Measurements from ENCODE around the gene CTNS.

- CAGE, long polyA plus RNA = no peak
- RRBS = no CpG with 5 or more reads among the region's 10 CpGs
Observed at GRCh38 chr17:3609876-3610167, 611 bp upstream of the TRPV1 start.

- CAGE, long polyA plus RNA = no peak
- RRBS = 1% methylated on average over 59 of the region's 105 CpGs
Observed at GRCh38 chr17:3635990-3637099, at the start of gene CTNS. Gene CTNS (plus strand): TSS chr17:3636760.

GRCh38 chr17:3738489-3739112 is 14.9 kb downstream of the HASPIN start:
- CAGE, long polyA plus RNA = no peak
- RRBS = no CpG with 5 or more reads among the region's 14 CpGs

- CAGE, long polyA plus RNA = no peak
- RRBS = no CpG with 5 or more reads among the region's 12 CpGs
Observed at GRCh38 chr17:3798401-3799210, 2.4 kb downstream of the ITGAE start.

- CAGE, long polyA plus RNA = no peak
- RRBS = no CpG with 5 or more reads among the region's 18 CpGs
Observed at GRCh38 chr17:3904447-3905004, 11.7 kb upstream of the CAMKK1 start.

DNA sequence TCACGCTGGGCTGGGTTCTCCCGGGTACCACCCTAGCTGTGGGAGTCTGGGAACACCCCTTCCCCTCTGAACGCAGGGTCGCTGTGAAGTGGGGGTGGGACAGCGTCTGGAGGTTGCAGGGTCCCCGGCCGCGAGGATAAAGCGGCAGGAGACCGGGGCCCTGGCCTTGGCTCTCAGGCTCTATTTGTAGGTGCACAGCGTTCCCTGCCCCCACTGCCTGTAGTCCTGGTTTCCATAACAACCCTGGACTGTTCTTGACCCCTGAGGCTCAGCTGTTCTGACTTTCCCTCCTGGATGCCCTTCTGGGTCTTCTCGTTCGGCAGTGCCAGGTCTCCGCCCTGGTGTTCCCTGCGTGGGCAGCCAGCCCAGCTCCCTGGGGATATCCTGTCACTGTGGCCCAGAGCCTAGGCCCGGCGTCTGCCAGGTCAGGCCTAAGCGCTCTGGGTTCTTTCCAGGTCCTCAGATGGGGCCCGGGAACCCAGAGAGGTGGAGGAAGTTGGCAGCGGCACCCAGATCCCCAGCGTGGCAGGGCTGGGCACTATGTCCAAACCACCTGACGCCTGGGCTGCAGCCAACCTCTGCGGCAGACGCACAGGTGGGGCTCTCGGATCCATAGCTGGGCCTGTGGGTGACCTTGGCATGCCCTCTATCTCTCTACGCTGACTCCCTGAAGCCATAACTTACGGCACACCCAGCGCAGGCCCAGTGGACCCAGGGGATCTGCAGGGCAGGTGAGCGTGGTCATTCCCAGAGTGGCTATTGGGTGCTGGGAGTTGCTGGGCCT is 12.4 kb upstream of the ATP2A3 start:
- CAGE, long polyA plus RNA = no peak
- RRBS = 37% methylated on average over 7 of the region's 29 CpGs

- CAGE, long polyA plus RNA = no peak
- RRBS = no CpG with 5 or more reads among the region's 6 CpGs
Observed at GRCh38 chr17:4032751-4033139, 68.5 kb upstream of the ATP2A3 start.

DNA sequence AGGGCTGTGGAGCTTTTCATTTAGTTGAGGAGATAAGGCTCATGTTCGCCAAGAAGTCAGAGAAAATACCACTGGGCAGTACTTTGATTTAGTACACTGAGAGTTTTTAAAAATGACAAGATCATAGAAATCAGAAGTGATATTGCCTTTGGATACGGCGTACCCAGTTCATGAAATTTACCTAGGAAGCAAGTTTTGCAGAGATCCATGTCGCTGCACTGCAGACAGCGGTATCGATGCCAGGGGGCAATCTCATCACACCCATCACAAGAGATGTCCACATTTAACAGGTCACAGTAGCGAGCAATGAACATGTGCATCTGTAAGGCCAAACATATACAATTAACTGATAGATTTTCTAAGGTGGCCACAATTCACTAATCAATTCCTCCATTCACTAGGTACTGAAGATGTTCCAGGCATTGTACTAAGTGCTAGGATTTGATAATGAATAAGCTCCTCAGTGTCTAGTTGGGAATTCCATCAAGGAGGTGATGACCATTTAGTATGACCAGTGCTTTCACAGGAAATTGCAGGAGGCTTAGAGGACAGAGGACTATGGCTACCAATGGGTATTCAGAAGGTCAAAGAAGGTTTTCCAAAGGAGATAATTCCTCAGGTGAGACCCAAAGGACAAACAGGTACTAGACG is 88.8 kb downstream of the ZZEF1 start:
- CAGE, long polyA plus RNA = no peak
- RRBS = no CpG with 5 or more reads among the region's 8 CpGs

DNA sequence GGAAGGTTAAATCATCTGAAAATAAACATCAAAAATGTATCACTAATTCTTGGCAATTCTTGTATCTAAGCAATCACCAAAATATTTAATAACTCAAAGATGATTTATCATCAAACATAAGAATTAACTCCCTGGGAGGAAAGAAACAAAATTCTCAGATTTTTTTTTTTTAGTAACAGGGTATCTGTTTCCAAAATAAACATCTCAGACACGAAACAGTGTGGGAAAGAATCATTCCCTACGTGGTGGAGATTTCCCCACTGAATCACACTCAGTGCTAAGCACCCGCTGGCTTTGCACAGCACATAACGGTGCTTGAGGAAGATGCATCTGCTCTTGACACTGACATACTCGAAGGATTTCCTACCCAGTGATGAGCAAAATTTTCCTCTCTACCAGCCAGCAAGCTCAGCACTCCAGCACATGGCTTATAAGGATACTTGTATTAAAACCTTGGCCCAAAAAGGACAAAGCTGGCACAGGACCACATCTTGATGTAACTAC is 59.2 kb downstream of the ANKFY1 start:
- CAGE, long polyA plus RNA = no peak
- RRBS = no CpG with 5 or more reads among the region's 5 CpGs

DNA sequence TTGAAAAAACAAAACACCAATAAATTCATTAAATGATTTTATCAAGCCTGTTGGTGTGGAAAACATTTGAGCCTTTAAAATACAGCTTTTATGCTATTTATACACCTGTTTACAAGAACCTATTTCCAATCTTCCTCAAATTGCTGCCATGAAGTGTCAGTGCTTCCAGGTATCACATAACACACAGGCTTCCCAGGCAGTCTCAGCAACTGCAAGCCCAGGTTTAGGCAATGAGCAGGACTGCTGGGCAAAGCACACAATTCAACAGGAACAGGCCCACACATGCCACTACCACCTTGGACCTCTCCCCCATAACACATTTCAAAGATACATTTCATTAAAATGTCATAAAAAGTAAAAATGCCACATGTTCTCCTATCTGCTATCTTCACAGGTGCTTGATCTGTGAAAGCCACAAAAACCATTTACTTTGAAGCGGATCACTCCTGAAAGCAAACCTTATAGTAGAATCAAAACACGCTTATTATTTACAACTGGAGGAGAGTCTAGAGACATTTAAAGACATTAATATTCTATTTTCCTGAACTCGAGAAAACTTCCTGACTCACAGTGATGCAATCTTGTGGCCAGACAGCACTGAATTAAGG is 31.6 kb downstream of the ANKFY1 start:
- CAGE, long polyA plus RNA = no peak
- RRBS = no CpG with 5 or more reads among the region's 3 CpGs

GRCh38 chr17:4247478-4248517 is 16.0 kb downstream of the ANKFY1 start:
- CAGE, long polyA plus RNA = no peak
- RRBS = no CpG with 5 or more reads among the region's 17 CpGs

DNA sequence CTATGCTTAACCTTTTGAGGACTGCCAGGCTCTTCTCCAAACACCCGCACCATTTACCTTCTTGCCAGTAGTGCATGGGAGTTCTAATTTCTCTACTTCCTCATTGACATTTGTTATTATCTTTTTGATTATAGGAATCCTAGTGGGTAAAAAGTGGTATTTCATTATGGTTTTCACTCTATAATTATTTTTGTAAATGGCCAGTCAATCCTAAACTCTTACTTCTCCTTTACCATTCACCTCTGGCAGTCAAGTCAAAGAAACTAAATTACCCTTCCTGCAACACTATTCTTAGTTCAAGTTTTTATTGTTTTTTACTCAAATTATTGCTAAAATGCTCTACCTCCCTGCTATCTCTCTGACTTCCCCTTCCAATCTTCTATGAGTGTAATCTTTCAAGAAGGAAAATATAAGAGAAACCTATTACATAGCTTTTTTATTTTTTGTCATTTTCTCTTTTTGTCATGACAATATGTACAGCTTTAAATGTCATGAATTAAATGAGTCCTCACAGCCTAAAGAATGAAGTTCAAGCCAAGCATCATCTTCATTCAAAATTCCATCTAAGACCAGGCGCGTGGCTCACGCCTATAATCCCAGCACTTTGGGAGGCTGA is 29.9 kb upstream of the ANKFY1 start:
- CAGE, long polyA plus RNA = no peak
- RRBS = no CpG with 5 or more reads among the region's 4 CpGs

GRCh38 chr17:4479992-4480474 is 18.6 kb upstream of the SPNS2 start:
- CAGE, long polyA plus RNA = no peak
- RRBS = no CpG with 5 or more reads among the region's 7 CpGs

DNA sequence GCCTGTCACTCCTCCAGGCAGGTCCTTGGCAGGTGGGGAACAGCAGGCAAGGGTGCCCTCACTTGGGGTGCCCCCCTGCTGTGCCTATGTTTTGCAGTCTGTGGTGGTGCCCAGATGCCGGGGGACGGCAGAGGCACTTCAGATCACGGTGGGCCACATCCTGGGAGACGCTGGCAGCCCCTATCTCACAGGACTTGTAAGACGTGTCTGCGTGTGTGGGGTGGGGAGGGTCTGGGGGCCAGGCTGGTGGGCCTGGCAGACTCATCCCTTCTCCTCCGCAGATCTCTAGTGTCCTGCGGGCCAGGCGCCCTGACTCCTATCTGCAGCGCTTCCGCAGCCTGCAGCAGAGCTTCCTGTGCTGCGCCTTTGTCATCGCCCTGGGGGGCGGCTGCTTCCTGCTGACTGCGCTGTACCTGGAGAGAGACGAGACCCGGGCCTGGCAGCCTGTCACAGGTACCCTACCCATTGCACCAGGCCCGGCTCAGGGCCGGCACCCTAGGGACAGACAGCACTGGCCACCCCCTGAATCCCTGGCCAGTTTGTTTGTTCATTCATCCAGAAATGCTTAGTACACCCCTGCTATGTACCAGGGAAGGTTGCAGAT is 12.4 kb upstream of the SPNS2 start:
- CAGE, long polyA plus RNA = no peak
- RRBS = 48% methylated on average over 2 of the region's 19 CpGs

GRCh38 chr17:4500960-4501653 is 2.4 kb downstream of the SPNS2 start:
- CAGE, long polyA plus RNA = no peak
- RRBS = 76% methylated on average over 2 of the region's 10 CpGs

DNA sequence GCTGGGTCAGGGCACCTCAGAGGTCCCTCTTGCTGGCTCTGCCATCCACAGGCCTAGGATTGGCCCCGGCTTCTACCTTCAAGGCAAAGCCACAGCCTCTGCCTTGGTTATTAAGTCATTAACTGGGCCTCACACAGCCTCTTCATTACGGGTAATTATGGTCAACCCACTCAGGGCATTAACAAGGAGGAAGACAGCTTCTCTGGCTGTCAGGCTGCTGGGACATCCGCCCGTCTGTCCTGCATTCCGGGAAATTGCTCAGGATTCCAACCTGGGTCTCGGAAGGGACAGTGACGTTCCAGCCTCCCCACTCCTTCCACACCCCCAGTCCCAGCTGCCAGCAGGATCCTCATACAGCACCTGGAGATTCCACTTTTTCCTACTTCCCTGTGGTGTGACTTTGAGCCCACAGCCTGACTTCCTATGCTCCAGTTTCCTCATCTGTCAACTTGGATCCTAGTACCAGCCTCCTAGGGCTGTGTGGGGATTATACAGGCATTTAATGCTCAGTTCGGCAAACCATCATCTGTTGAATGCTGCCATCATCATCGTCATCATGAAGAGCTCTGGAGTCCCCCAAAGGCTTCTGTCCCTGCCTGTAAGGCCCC is 13.0 kb downstream of the SPNS2 start:
- CAGE, long polyA plus RNA = no peak
- RRBS = no CpG with 5 or more reads among the region's 9 CpGs

- CAGE, long polyA plus RNA = no peak
- RRBS = 85% methylated on average over 5 of the region's 26 CpGs
Observed at GRCh38 chr17:4541257-4541962, 13.8 kb downstream of the MYBBP1A start.

DNA sequence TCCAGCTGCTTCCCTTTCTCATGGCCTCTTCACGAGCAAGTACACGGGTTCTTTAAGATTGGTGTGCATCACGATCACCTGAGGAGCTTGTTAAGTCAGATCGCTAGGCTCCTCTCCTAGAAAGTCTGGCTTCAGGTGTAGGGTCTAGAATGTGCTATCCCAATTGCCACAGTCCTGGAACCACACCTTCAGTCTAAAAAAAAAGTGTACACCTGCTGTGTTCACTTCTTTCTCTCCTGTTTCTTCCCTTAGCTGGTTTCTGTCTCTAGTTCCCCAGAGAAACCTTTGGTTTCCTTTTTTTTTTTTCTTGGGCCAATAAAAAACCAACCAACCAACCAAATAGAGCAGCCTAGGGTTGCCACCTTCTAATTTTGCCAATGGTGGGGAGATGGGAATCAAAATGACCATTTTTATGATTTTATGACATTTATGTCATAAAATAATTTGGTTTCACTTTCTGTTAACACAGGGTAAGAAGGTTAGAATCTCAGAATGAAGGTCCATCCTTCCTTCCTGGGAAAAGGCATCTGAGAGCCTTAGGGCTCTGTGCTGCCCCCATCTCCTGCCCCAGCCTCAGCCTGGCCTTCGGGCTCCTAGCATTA is 1.8 kb upstream of the GGT6 start:
- CAGE, long polyA plus RNA = no peak
- RRBS = no CpG with 5 or more reads among the region's 5 CpGs

DNA sequence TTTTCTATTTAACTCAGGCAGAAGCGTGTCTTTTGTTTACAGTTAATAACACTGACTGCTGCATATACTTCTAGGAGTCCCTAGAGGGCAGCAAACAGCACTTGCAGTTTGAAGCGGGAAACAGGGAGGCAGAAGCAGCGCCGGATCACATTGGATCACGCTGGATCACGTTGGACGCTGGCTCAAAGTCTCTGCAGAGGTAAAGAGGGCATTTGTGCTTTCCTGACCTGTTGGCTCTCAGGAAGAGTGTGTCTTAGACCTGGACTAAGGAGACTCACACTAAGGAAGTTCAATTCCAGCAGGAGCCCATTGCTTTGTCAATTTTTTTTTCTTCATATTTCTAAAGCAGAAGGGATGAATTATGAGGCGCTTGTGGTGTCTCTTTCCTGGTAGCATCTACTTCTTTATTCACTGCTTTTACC is 5.3 kb upstream of the GGT6 start:
- CAGE, long polyA plus RNA = no peak
- RRBS = no CpG with 5 or more reads among the region's 8 CpGs

- CAGE, long polyA plus RNA = no peak
- RRBS = no CpG with 5 or more reads among the region's 8 CpGs
Observed at GRCh38 chr17:4696319-4696852, 7.6 kb downstream of the PELP1 start.